AG09319 (cell line): ENCODE measurements around the genes ARMH4 and DAAM1.

- RRBS, result no CpG with 5 or more reads among the region's 8 CpGs
Observed at GRCh38 chr14:56250228-56251066, 132.2 kb downstream of the PELI2 start.

DNA sequence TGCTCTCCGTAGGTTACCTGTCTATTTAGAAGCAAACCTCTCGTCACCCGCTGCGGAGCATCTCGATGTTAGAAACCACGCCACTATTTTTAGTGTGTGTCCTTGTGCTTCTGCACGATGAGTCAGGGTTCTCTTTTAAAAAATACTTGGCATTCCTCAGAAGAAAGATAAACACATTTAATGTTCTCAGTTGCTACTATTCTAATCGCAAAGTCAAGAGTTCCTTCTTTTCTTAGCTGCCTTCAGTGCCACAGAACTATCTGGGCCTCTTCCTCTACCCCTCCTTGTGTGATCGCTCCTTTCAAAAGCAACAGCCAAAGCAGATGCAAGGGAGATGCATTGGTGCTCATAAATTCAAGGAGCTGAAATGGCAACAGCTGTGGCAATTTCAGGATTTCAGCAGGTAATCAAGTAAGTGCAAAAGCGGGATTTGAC lies 192.5 kb downstream of the PELI2 start:
- RRBS, result no CpG with 5 or more reads among the region's 10 CpGs

- RRBS, result 30% methylated on average over 26 of the region's 72 CpGs
Observed at GRCh38 chr14:56793834-56795077, 16.0 kb downstream of the OTX2 start.

DNA sequence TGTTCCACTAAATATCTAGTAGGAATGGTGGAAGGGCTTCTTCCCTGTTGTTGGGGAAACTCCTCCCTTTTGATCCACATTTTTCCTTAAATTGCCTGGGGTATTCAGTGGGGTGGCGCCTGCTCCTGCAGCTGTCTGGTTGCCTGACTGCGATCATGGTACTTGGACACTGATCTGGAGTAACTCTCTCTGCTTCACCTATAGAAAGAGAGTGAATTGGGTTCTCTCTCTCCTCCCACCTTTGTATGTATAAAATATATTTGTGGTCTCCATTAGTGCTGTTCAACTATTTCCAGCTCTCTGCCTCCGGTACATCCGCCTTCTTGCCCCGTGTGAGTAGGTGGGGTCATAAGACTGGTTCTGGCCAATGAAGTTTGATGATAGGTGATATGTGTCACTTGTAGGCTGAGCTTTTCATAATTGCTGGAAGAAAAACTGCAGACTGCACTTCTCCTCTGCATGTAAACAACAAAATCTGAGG lies 210.5 kb downstream of the EXOC5 start:
- RRBS, result no CpG with 5 or more reads among the region's 5 CpGs

DNA sequence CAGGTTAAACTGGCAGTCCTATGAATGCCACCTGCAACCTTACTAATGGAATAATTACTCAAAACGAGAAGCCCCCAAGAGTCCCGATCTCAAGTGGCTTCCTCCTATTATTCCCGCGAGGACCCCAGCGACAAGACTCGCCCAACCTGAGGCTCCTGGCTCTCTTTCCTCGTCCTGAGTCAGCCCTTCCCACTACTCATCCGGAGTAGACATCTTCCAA lies 694 bp downstream of the EXOC5 start:
- RRBS, result 8% methylated on average over 1 of the region's 8 CpGs

GRCh38 chr14:57362146-57362982 lies 28.0 kb upstream of the NAA30 start:
- RRBS, result no CpG with 5 or more reads among the region's 1 CpG

- RRBS, result no CpG with 5 or more reads among the region's 1 CpG
Observed at GRCh38 chr14:58078010-58078547, 73.9 kb downstream of the ARMH4 start.

DNA sequence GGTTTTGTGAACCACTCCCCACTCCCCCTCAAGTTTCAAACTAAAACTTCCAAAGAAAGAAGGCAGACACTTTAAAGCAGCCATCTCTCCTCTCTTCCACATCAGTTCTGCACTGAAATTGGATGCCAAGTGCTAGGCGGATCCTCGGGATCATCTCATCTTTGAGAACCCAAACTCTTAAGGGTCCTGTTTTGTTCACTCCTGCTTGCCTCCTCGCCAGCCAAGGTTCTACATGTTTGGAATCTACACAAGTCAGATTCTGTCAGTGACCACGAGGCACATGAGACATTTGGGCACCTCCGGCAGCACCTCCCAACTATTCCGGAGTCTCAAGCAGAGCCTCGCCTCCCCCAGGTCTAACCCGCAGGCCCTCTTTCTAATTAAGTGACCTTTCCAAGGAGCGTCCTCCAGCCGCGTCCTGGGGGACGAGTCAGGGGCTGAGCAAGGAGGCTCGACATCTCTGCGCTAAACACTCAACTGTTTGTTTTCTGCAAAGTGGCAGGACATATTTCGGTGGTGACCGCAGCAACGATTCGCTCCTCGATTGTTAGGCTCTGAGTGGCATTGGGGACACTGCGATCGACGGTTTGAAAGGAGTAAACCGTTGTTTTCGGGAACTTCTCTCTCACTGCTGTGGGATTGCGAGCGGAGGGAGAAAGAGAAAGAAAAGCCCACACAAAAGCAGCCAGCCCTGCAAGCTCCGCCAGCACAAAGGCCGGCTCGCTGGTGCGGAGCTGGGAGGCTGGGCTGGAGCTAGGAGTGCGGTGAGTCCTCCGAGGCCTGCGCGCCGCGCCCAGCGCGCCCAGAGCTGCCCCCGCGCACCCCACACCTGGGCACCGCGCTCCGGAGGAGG lies 724 bp downstream of the ARMH4 start:
- RRBS, result 4% methylated on average over 1 of the region's 43 CpGs

DNA sequence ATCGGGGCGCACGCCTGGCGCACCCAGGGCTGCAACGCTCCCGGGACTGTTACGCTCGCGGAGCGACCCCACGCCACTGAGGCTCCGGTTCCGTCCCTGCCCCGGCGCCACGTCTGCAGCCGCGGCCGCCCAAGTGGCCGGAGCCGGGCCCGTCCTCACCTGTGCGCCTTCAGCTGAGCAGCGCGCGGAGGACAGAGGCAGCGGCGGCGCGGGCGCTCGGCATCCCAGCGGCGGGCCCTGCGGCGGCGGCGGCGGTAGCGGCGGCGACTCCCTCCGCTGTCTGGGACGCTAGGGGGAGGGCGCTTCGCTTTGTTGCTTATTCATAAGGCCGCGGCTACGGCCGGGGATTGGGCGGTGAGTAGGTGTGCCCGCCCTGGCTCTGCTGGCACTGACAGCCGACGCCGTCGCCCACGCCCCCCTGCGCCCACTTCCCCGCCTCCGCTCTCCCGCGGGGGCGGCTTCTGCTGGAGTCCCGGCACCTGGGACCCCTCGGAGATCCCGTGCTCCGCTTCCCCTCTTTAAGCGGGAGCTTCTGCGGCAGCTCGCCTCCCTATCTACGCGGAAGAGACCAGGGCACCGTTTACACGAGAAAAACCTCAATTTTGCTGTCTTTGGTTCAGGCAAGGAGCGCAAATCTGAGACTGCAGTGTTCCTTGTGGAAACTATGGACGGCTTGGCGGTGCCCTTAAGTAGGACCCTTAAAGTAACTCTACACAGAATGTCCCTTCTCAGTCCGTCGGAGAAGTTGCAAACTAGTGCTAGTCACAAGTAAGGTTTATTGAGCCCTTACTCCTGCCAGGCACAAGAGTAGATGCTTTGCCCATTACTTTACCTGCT lies at the start of gene ARMH4:
ARMH4 (minus strand) TSS at position 298 of the 837 bp plus-strand sequence.
- RRBS, result 1% methylated on average over 19 of the region's 79 CpGs

GRCh38 chr14:58244209-58244538 lies 469 bp upstream of the PSMA3 start:
- RRBS, result no CpG with 5 or more reads among the region's 12 CpGs

DNA sequence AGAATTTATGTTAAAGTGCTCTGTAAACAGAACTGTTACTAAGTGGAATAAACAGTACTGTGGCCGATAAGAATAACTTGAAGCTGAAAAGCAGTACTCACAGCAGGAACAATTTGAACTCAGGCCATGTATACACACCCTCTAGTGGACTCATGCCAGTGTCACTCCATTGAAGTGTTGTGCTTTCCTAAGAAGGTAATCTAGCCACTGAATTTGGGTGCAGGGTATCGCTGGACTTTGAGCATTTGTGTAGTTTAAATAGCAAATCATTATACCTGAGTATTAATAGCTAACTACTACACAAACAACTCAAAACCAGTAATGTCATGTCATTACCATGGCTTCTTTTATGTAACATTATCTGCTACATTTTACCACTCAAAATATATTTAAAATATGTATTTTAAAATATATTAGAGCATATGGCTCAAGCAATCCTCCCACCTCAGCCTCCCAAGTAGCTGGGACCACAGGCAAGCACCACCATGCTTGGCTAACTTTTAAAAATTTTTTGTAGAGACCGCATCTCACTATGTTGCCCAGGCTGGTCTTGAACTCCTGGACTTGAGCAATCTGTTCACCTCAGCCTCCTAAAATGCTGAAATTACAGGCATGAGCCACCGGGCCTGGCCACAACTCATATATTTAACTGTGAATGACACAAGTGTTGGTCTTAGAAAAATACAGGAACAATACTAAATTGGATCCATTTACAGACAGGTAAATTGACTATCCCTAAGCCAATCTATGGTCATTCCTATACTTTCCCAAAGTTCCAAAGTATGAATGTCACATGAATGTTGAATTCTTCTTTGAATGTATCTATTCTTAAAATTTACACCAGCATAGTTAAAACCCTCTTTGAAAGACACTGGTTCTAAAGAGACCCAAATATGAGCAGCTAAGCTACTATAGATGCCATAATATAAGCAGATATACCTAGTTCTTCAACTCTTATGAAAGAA lies 25.5 kb upstream of the ARID4A start:
- RRBS, result no CpG with 5 or more reads among the region's 4 CpGs

DNA sequence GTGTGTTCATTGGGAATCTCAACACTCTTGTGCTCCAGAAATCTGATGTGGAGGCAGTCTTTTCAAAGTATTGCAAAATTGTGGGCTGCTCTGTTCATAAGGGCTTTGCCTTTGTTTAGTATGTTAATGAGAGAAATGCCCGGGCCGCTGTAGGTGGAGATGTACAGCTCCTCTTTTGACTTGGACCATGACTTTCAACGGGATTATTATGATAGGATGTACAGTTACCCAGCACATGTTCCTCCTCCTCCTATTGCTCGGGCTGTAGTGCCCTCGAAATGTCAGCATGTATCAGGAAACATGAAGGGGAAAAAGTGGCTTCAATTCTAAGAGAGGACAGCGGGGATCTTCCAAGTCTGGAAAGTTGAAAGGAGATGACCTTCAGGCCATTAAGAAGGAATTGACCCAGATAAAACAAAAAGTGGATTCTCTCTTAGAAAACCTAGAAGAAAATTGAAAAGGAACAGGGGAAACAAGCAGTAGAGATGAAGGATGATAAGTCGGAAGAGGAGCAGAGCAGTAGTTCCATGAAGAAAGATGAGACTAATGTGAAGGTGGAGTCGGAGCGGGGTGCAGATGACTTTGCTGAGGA lies 93.8 kb downstream of the KIAA0586 start:
- RRBS, result no CpG with 5 or more reads among the region's 9 CpGs

- RRBS, result no CpG with 5 or more reads among the region's 18 CpGs
Observed at GRCh38 chr14:58636894-58637385, 822 bp upstream of the DACT1 start.

GRCh38 chr14:58646128-58647138 lies 8.7 kb downstream of the DACT1 start:
- RRBS, result 97% methylated on average over 6 of the region's 66 CpGs

GRCh38 chr14:59188581-59189291 lies at the start of gene DAAM1:
Gene DAAM1, plus strand, starts transcription at chr14:59188667.
- RRBS, result 1% methylated on average over 17 of the region's 59 CpGs

GRCh38 chr14:59356858-59357292 lies 108.3 kb downstream of the GPR135 start:
- RRBS, result no CpG with 5 or more reads among the region's 3 CpGs

GRCh38 chr14:60161338-60162082 lies 3.7 kb downstream of the DHRS7 start:
- RRBS, result no CpG with 5 or more reads among the region's 2 CpGs

DNA sequence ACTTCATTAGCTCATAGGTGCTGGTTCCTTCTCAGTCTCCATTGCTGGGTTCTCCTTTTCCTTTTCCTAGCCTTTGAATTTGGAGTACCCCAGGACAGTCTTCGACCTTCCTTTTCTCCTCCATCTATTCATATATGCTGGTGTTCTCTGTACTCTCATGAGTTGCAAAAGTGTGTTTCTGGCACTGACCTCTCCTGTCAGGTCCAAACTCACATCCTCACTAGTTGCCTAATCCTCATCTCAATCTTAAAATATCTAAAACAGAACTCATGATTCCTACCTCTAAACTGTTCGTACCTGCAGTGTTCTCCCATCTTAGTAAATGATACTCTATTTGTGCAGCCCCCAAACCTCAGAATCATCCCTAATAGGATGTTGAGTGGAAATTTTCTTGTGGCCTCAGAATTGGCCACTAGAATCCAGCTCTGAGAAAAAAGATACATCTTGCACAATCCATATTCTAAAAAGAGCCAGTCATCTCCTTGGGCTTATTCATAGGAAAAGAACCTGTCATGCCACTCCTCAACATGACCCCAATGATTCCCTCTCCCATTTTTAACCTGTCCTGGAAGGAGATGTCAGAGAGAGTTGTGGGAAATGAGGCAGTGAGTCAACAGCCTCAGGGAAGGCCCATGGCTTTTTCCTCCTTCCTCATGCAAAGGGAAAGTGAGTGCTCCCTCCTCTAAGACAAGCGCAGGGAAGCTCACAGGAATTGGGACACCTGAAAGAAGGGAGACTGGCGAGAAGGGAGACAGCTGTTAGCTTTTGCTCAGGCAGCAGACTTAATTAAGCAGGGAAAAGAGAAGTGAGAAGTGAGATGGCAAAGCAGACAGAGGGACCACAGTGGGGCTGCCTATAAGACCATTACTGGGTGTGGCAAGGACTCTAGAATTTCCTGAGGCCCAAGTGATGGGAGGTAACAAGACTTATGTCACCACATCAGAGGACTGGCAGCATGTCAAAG lies 10.0 kb upstream of the DHRS7 start:
- RRBS, result no CpG with 5 or more reads among the region's 4 CpGs

DNA sequence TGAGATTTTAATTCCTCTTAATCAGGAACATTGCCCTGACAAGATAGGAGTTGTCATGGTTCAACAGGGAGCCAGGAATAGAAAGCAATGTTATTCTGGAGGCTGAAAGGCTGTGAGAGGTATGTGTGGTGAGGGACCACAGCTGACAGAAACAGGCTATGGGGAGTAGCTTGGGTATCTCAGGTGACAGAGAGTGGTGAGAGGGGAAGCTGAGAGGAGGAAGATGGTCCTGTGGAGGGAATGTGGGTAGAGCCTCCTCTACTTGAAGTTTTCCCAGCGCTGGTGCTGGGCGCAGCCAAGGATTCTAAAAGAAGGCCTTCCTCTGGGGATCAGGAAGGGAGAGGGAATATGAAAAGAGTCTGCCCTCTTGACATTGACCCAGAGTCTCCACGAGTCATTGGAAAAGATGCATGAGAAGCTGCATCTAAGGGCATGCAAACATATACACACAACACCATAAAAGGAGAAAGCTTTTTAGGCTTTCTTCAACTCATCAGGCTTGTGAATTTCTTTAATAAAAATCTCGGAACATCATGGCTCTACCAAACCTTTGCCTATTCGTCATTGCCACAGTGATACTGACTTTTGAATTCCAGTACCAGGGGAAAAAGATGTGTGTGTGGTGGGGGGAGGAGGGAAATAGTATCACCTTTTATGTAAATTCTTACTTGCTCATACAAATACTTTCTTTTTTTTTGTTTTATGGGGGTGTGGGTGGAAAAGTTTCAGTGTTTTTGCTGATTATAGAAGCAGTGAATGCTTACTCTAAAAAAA lies 39.9 kb upstream of the DHRS7 start:
- RRBS, result no CpG with 5 or more reads among the region's 5 CpGs

- RRBS, result no CpG with 5 or more reads among the region's 5 CpGs
Observed at GRCh38 chr14:60282991-60283661, 34.1 kb downstream of the PPM1A start.